Skeletal muscle cell (primary cell): ENCODE measurements around a stretch of chr9.

DNA sequence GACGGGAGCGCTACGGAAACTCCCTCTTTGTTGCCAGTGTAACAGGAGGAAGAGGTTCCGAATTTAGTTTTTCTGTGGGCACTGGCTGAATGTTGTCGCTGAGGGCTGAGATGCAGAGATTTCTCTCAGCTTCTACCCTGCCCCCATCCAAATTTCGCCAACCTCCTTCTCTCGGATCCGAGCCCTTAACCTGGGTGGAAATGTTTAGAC lies 1.1 kb downstream of the SLC44A1 start:
- RRBS: no CpG with 5 or more reads among the region's 8 CpGs

DNA sequence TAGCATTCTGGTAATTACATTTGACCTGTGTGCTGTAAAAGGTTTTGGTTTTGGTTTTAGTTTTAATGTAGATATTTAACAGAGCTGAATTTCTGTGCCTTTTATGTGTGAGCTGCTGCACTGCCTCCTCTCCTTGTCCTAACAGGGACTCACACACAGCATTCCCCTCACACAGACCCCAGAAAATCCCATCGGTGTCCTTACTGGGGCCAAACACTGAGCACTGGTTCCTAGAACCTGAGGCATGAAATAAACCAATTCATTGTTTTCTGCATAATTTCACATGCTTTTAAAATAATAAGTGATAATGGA lies 30.9 kb upstream of the FSD1L start:
- RRBS: no CpG with 5 or more reads among the region's 1 CpG

DNA sequence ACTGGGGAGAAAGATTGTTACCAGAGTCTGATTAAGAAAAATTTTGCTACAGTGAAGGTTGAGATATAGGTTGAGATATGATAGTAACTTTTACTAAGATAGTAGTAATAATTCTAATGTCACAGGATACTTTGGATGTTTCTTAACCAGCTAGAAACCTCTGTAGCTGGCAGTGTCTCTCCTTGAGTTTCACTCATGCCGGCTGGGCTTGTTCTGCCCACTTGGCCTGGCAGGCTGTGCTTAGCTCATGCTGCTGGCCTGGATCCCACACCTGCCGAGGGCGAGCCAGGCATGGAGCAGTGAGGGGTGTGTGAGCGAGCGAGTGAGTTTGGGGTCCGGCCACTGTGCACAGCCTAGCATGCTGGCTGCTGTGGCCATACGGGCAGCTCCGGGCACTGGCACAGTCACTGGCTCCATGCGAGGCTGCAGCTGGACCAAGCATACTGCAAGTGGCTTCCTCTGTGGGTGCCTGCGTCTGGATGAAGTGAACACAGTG lies 9.7 kb downstream of the FSD1L start:
- RRBS: 95% methylated on average over 3 of the region's 10 CpGs

- RRBS: no CpG with 5 or more reads among the region's 13 CpGs
Observed at GRCh38 chr9:105581425-105581837, 23.5 kb downstream of the FKTN start.

- RRBS: no CpG with 5 or more reads among the region's 8 CpGs
Observed at GRCh38 chr9:105695336-105695568, 911 bp downstream of the TMEM38B start.

GRCh38 chr9:106304571-106304900 lies 558.4 kb upstream of the ZNF462 start:
- RRBS: no CpG with 5 or more reads among the region's 3 CpGs

DNA sequence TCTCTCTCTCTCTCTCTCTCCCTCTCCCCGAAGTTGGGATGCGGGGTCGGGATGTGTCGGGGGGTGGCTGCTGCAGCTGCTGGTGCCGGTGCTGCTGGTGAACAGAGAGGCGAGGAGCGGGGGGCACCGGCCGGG lies 992 bp downstream of the ZNF462 start:
- RRBS: 0% methylated on average over 2 of the region's 9 CpGs

DNA sequence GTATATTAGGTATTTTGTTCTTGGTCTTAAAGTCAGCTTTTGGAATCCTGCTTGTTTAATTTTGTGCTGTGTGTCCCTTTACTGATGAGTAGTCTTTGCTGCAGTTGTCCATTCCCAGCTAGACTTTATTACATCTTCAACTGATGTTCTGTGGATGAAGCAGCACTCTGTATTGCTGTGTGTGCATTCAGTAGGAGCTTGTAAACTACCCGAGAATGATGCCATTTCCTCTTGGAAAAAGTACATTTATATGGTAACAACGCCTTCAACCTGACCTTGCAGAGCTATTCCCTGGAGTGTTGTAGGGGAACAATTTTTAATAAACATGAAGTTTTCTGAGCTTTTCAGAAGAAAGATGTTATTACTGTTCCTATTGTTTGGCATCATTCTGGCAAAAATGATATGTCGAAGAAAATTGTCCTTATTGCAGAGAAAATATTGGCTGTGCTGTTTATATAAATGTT lies 13.5 kb downstream of the ZNF462 start:
- RRBS: no CpG with 5 or more reads among the region's 3 CpGs

GRCh38 chr9:107012677-107013419 lies 149.9 kb downstream of the ZNF462 start:
- RRBS: no CpG with 5 or more reads among the region's 2 CpGs

DNA sequence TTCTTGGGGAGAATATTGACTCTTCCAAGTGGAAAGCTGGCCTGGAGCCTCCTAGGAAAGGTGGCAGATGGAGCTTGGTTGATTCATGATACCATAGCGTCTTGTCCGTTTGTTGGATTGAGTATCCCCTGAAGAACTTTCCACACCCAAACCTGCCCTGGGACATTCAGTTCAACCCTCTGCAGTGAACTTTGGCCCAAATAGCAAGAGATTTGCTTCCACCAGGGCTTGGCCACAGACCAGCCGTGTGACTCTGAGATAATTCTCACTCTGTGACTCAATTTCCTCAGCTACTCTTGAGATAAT lies 108.1 kb upstream of the RAD23B start:
- RRBS: no CpG with 5 or more reads among the region's 3 CpGs

- RRBS: no CpG with 5 or more reads among the region's 3 CpGs
Observed at GRCh38 chr9:107176829-107177196, 106.3 kb upstream of the RAD23B start.

DNA sequence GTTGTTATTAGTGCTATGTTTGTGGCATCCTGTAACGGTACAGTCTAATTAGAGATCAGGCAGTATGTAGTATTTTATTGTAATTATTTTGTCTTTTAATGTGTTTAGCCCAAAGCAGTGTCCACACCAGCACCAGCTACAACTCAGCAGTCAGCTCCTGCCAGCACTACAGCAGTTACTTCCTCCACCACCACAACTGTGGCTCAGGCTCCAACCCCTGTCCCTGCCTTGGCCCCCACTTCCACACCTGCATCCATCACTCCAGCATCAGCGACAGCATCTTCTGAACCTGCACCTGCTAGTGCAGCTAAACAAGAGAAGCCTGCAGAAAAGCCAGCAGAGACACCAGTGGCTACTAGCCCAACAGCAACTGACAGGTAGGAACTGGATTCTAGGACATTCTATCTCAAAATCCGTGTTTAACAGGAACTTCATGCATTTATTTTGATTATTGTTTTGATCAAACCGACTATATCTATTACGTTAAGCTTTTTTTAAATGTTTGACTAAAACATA lies 23.2 kb downstream of the RAD23B start:
- RRBS: no CpG with 5 or more reads among the region's 5 CpGs

- RRBS: no CpG with 5 or more reads among the region's 14 CpGs
Observed at GRCh38 chr9:107333635-107334386, 50.7 kb downstream of the RAD23B start.

DNA sequence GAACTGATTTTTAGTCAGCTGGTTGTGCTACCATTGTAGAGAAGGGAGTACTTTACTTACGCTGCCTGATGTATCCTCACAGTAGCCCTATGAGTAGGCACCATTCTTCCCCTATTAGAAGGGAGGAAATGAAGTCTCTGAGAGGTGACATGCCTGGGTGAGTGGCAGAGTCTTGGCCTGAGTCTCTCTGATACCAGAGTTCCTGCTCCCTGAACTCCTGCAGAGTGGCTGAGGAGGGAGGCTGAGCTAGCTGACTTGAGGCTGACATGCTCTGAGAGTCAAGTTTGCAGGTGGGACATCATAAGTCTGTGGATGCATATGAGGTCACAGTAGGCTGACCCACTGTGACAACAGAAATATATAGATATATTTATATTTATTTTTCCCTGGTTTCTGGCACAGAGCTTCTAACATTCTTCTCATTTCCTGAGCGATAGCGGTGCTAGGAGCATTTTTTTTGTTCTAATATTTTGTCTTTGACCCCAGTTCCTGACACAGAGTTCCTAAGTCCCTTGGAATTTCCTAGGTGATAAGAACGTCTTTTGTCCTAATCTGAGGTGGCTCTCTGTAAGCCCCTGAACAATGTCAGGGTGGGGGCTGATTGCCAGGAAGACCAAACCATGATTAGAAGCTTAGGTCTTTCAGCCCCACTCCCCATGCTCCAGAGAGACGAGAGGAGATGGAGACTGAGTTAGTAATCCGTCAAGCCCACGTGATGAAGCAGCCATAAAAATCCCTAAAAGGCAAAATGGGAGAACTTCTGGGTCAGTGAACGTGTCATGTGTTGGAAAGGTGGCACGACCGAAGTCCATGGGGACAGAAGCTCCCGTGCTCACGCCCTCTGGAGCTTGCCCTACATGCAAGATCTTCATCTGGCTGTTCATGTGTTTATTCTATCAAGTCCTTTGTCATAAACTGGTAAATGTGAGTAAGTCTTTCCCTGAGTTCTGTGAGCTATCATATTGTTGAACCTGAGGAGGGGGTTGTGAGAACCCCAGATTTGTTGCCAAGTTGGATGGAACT lies 85.4 kb downstream of the RAD23B start:
- RRBS: no CpG with 5 or more reads among the region's 12 CpGs

GRCh38 chr9:107577078-107577685 lies 87.6 kb upstream of the KLF4 start:
- RRBS: no CpG with 5 or more reads among the region's 8 CpGs

DNA sequence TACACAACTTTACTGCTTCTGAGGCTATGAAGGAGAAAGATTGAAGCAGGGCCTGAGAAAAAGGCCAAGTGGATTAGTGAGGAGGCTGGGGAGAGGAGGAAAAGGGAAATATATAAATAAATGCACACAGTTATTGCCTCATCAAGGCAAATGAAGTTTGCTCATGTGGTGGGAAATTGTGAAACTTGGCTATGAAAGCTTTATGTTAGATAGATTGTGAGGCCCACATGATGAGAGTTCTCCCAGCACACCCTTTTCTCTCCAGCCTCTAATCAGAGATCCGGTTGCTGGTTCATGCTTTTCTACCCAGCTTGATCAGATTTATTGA lies 125.7 kb upstream of the KLF4 start:
- RRBS: no CpG with 5 or more reads among the region's 1 CpG

DNA sequence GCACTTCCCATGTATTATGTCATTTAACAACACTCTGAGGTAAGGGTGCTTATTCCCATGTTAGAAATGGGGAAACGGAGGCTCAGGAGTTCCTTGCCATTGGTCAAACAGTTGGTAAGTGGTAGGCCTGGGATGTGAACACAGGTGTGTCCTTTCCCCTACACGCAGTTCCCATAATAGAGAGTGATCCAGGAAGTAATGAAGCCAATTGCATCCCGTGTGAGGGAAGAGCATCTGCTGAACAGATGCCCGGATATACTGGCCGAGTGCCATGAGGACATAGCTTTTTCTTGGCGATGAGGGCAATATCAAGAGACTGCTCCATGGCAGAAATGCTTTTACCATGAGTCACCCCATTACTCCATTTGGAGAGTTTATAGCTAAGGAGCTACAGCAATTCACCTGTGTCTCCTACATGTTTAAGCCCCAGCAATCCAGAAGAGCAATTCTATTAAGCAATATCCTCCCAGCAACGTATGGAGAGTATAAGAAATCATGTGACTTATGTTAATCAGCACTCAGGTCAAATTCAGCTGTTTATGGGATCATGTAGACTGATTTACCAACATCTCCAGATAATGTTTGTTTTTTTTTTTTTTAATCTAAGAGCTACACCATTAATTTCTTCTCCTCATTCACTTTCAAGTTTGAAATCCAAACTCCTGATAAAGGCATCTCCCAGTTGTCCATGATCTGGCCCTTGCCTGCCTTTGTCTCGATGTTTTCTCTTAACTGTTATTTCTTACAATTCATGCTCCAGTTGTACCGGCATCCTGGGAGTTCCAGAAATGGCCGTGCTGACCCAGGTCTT lies 222.0 kb upstream of the KLF4 start:
- RRBS: no CpG with 5 or more reads among the region's 10 CpGs

- RRBS: no CpG with 5 or more reads among the region's 8 CpGs
Observed at GRCh38 chr9:108919390-108920139, 14.4 kb downstream of the ELP1 start.